Bronchial epithelial cell (primary cell): ENCODE measurements around a stretch of chr11.

DNA sequence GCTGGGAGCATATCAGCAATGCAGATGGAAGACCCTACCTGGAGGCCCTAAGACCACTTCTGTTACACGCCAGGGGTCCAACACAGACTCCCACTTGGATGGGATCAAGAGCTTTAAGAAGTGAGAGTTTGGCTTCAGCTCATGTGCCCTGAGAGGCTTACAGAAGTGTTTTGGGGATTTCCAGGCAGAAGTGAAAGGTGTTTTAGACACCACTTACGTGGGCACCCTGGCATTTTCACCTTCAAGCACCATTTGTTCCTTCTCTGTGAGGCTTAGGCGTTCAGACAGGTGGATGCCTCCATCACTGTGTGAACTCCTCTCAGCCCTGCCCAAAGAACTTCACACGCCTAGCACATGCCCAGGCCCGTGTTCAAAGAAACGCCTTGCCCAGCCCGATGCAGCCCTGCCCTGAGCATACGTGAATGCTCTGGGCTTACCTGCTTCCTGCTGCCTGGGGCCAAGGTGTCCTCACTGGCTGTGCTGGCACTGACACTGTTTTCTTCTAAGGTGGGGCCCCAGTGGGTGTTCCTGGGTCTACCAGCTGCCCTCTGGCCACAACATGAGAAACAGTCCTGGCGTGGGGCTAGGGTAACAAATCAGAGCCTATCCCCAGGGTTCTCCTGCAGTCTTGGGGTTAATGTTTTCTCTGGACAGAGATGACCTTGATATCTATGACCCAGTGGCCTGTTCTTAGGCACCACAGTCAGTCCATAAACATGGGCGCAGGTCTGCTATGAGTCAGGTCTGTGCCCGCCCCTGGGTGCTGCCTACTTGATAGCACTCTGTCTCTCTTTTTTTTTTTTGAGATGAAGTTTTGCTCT, 34.0 kb downstream of the AMPD3 start:
- RRBS, 2 experiments: no CpG with 5 or more reads among the region's 11 CpGs

- RRBS, 2 experiments: 95 to 96% methylated on average over 6 of the region's 14 CpGs
Observed at GRCh38 chr11:10490384-10491632, 35.7 kb downstream of the AMPD3 start.

- RRBS, 2 experiments: no CpG with 5 or more reads among the region's 10 CpGs
Observed at GRCh38 chr11:10601823-10602507, 33.5 kb upstream of the LYVE1 start.

GRCh38 chr11:10607348-10607911, 39.0 kb upstream of the LYVE1 start:
- RRBS, 2 experiments: no CpG with 5 or more reads among the region's 9 CpGs

DNA sequence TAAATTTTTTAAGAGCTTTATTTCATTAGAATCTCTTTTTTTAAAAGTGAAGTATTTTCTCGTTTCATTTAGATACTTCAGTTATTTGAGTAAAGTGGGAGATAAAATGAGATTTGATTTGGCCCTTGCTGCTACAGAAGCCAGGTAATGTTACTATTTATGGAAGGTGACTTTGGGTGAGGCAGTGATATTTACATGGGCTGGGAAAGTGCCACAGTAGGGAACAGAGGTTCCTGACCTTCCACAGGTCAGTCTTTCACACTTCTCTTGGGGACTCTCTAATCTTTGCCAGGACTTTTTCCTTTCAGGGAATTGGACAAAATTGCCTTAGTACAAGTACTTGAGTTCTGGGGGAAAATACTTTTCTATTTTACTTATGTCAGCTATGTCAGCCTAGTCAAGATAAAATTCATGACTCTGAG, 20.4 kb downstream of the CTR9 start:
- RRBS, 2 experiments: no CpG with 5 or more reads among the region's 1 CpG

- RRBS, 2 experiments: no CpG with 5 or more reads among the region's 12 CpGs
Observed at GRCh38 chr11:10911485-10912388, 53.9 kb upstream of the ZBED5 start.

- RRBS, 2 experiments: no CpG with 5 or more reads among the region's 9 CpGs
Observed at GRCh38 chr11:11261437-11262143, 91.5 kb downstream of the CSNK2A3 start.

GRCh38 chr11:11279889-11280538, 73.0 kb downstream of the CSNK2A3 start:
- RRBS, 2 experiments: no CpG with 5 or more reads among the region's 9 CpGs

GRCh38 chr11:11396158-11396997, 43.3 kb upstream of the CSNK2A3 start:
- RRBS, 2 experiments: no CpG with 5 or more reads among the region's 17 CpGs

- RRBS, 2 experiments: no CpG with 5 or more reads among the region's 8 CpGs
Observed at GRCh38 chr11:11543476-11544027, 78.3 kb downstream of the GALNT18 start.

GRCh38 chr11:11622681-11623226, 949 bp upstream of the GALNT18 start:
- RRBS, 2 experiments: no CpG with 5 or more reads among the region's 6 CpGs

DNA sequence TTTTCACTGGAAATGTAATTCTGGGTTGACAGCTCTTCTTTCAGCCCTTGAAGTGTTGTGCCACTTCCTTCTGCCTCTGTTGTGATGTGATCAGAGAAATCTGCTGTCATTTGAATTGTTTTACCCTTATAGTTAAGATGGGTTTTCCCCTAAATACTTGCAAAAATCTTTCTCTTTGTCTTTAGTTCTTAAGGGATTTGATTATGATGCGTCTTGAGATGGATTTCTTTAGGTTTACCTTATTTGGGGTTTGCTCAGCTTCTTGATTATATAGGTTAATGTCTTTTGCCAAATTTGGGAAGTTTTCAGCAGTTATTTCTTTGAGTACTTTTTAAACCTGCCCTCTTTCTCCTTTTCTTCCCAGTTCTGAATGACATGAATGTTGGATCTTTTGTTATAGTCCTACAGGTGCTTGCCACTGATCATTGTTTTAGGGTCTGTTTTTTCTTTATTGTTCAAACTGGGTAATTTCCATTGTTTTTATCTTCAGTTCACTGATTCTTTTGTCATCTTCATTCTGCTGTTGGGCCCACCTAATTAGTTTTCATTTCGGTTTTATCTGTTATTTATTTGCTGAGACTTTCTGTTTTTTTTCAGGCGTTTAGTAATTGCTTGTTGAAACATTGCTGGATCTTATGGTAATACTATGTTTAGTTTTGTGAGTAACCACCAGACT, 23.3 kb downstream of the USP47 start:
- RRBS, 2 experiments: no CpG with 5 or more reads among the region's 3 CpGs

DNA sequence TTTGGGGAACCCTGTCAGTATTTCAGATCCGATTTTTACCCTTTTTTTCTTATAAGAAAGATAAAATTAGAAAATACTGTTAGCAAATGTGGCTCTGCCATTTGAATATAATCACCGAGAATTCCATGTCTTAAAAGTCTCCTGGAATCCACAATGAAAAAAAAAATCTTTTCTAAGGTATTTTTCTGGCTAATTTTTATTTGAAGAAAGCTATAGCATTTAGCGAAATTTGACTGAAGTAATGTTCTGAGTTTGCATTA, 50.8 kb downstream of the DKK3 start:
- RRBS, 2 experiments: no CpG with 5 or more reads among the region's 3 CpGs

DNA sequence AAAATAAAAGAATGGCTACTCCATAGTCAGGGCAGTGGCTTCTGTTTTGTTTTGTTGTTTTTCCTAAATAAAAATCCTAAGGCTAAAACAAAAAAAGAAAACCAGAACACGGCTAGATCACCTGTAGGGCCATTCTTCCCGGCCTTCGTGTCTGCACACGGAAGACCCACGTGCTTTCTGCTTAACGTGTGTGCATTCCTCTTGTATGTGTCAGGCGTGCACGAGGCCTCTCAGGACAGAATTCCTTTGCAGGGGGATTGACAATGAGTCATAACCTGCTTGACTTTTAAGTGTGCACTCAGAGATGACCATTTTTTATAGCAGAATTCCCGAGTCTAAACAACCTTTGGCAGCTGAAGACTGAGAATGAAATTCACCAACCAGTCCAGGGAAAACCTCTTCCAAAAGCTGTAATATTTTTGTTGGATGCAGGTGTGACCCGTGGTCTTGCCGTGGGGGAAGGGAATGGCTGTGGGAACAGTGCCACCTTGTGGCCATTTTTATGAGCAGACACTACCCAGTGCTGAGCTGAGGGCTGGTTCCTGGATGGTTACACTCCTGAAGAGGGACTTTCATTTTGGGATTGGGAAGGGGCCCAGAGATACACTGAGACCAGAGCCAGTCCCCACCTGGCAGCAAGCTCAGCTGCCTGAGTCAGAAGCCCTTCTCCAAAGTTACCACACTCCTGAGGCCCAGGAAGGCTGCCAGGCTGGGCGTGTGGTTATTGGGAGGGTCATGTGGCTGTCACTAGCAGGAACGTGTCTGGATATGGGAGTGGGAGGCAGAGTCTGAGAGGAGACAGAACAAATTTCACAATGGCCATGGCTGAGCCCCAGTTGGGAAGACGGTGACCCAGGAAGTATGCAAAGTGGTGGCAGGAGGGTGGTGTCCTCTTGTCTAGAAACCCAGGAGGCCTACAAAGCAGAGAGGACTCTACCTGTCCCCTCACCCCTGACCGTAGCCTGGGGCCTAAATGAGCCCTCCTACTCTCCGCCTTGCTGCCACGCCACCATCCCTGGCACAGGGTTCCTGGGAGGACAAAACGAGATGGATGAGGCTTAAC, 35.8 kb upstream of the DKK3 start:
- RRBS, 2 experiments: no CpG with 5 or more reads among the region's 18 CpGs

DNA sequence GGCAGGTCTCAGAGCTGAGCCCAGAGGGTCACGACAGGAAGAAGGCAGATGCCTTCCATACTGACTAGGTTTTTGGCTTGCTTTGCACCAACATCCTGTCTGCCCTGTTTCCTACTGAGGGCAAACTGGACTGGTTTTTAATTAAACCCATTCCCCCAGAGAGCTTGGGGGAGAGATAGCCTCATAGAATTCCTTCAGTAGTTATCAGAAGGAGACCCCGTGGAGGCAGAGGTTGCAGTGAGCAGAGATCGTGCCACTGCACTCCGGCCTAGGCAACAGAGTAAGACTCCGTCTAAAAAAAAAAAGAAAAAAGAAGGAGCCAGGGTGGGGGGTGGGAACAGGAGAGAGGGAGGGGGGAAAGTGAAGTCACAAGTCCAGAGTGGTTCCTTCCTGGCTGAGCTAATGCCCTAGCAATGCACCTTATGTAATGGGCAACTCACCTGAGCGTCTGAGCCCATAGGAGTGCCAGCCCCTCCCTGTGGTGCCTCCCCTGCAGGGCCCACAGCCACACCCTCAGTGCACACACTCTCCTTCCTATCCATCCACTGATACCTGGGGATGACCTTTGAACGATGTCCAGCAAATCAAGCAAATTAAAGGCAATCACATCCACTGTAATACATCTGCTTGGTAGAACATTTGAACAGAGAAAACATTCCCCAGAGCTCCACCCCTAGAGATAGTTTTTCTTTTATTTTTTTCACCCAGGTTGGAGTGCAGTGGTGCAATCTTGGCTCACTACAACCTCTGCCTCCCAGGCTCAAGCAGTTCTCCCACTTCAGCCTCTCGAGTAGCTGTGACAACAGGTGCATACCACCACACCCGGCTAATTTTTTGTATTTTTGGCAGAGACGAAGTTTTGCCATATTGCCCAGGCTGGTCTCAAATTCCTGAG, 19.7 kb upstream of the MICAL2 start:
- RRBS, 2 experiments: no CpG with 5 or more reads among the region's 10 CpGs

DNA sequence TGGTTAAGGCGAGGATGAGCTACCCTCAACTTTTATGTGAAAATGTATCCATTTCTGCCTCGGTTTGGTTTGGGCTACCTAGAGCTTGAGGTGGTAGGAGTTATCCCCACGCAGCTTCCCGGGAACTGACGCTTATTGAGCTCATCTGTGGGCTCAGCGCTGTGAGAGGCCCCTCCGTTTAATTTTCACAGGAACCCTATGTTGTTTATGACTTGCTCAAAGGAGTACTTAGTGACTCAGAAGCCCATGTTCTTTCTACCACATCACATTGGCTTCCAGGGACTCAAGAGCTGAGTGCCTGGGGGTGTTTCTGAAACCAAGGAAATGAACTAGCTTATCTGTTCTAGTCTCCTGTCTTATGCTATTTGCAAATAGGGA, 40.4 kb downstream of the MICAL2 start:
- RRBS, 2 experiments: no CpG with 5 or more reads among the region's 7 CpGs

DNA sequence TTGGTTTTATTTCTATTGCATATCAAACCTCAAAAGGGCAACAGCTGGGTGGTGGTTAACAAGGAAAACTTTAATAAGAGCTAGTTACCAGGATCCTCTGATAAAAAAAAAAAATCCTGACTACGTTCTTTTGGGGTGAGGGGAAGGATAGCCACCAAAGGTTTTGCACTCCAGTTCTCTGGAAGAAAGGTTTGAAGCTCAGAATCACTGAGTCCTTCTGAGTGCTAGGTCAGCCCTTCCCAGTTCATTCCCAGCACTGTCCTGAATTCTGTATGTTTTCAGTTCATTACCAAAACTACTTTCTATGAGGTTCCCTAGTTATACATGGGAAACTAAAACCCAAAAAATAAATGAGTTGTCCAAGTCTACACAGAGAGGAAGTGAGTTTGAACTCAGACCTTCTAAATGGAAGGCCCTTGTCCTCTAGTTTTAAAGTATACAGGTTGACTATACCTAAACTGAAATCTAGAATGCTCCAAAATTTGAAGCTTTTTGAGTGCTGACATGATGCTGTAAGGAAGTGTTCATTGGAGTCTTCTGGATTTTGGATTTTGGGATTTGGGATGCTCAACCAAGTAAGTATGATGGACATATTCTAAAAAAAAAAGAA, 47.3 kb downstream of the MICAL2 start:
- RRBS, 2 experiments: no CpG with 5 or more reads among the region's 1 CpG

- RRBS, 2 experiments: no CpG with 5 or more reads among the region's 15 CpGs
Observed at GRCh38 chr11:12163168-12164055, 53.0 kb downstream of the MICAL2 start.

DNA sequence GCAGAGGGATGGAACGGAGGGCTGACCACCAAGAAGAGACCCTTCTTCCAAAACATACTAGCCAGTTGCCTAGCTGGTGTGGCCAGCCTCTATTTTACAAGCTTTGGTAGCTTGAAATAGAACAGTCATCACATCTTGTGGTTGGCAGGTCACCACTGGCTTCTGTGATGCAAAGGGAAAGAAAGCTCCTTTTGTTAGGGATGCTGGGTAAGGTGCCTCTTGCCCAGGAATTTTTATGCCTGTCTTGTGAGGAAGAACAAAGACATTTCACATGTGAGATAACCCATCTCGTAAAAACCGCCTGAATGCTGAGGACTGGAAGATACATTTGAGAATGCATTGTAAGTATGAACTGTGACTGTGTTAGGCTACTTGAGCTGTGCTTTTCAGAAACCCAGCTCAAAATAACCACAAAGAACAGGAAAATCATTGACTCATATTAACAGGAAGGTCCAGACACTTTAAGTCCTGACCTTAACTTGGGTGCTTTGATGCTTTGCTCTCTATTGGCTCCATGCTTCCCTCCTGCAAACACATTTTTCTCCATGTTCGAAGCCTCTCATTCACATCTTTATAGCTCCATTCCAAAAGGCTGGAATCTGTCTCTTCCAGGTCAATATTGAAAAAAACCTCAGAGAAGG, 53.8 kb downstream of the MICAL2 start:
- RRBS, 2 experiments: no CpG with 5 or more reads among the region's 4 CpGs

DNA sequence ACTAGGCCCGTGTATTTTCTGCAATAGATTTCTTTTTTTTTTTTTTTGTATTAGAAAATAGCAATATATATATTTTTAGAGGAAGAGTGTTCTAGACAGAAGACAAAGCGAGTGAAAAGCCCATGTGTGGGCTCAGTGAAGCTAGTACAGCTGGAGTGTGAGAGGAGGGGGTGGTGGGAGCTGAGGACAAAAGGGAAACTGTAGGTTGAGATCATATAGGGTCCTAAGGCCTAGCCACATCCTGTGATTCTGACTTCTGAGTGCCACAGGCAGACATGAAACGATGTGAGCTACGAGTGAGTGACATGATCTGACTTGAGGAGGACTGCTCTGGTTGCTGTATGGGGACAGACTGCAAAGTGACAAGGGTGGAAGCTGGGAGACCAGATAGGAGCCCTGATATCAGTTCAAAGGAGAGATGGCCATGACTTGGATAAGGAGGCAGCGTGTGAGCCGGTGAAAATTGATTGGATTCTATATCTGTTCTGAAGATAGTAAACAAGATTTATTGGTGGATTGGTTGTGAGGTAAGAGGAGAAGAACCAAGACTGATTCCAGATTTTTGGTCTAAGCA, 85.4 kb downstream of the MICAL2 start:
- RRBS, 2 experiments: no CpG with 5 or more reads among the region's 6 CpGs